Aorta (tissue), 1 donor: ENCODE data around the genes POTEF, TUBA3E, GPR148, MZT2A and CCDC74A.

DNA sequence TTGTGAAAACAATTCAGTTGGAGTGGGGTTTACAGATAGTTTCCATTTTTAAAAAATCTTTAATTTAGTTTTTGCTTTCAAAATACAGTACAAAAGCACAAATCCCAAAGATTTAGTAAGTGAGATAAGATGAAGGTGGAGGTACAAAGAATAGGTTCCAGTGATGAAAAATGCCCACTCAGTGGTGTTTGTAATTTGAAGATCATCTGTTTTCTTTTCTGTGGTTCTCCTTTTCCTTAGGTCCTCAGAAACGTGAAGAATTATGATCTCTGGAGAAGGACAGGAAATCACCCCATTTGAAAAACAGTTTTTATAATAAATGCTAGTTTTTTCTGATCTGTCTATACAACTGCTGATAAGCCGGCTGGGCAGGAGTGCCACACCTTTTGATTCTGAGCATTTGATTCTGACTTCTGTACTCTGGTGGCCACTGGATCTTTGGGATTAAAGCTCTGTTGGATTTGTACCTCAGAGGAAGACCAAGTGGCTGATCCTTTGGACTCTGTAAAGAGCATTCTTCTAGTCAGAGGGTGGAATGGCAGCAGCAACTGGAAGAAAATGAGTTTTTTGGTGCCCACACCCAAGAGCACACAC, 98.6 kb downstream of the UGGT1 start:
- PRO-cap: no peak

DNA sequence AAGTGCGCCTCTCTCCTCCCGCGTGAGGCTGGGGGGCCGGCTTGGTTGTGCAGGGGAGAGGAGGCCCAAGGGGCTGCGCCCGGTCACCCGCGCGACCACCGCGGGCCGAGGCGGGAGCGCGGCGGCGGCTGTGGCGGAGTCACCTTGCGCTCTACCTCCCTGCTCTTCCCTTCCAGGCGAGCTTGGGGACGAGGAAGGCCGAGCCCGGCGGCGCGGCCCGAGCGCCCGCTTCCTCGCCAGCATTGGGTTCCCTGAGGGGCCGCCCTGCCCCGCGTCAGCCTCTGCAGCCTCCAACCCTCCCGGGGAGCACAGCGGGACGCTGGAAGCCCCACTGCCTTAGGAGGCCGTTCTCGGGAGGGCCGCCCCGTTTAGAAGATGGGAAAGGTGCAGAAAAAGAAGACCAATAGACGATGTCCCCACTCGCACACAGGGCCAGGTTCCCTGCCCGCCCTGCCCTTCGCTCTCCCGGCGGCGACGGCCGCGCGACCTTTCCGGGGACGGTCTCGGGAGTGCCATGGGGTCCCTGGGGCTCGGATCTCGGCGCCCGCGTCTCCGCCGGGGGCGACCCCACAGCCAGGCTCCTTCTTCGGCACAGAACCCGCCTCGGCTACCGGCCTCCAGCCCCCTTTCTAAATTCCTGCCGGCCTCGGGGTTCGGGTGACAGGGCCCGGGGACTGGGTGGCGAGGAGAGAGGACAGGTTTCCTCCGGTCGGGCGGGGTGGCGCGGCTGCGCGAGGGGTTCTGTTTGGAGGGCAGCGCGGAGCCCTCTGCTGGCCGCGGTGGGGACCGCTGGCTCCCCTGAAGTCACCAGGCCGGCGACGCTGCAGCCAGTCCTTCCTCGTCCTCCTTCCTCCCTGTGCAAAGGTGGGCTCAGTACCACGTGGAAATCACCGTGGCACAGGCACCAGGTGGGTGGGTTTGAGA, 85.5 kb downstream of the HS6ST1 start:
- PRO-cap: no peak

DNA sequence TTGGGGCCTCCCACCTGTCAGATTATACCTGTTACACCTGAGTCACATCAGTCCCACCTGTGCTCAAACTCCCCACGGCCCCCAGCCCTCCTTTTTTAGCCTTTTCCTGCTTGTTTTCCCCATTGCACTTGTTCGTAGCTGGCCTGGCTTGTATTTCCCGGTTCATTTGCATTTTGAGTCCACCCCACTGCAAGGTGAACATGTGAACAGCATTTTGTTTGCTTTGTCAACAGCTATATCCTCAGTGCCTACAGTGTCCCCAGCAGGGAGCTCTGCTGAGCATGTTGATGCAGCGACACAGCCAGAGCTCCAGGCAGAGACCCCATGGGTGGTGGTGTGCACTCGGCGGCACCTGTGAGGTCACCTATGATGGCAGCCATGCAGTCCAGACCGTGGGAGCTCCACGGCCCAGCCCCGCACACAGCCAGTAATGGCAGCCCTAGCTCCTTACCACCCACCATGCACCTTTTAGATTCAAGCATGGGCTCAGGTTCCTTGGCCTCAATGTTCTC, 276.5 kb upstream of the HS6ST1 start:
- PRO-cap: no peak

GRCh38 chr2:128690317-128690889, 371.7 kb upstream of the HS6ST1 start:
- PRO-cap: no peak

DNA sequence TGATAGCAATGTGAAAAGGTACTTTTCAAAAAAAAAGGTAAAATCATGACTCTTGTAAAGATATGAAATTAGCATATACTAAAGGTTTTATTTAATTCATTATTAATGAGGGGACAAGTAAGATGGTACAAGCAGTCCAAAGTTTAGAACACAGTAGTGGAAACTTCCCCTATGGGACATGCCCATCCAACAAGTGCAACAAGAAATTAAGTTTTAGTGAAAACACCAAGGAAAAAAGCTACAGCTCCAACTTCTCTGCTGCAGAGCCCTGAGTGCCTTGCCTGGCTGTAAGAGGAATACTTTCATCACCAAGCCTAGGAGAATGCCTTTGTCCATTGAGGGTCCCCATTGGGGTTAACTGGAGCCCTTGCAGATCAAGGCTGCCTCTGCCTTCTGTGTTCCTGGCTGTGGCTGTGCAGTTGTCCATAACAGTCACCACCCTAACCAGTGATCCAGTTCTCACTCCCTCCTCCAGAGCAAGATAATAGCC, 44.6 kb upstream of the RAB6C start:
- PRO-cap: no peak

- PRO-cap: no peak
Measured at GRCh38 chr2:130129060-130129522, at the start of gene POTEF. Gene POTEF (minus strand): TSS chr2:130129222.

DNA sequence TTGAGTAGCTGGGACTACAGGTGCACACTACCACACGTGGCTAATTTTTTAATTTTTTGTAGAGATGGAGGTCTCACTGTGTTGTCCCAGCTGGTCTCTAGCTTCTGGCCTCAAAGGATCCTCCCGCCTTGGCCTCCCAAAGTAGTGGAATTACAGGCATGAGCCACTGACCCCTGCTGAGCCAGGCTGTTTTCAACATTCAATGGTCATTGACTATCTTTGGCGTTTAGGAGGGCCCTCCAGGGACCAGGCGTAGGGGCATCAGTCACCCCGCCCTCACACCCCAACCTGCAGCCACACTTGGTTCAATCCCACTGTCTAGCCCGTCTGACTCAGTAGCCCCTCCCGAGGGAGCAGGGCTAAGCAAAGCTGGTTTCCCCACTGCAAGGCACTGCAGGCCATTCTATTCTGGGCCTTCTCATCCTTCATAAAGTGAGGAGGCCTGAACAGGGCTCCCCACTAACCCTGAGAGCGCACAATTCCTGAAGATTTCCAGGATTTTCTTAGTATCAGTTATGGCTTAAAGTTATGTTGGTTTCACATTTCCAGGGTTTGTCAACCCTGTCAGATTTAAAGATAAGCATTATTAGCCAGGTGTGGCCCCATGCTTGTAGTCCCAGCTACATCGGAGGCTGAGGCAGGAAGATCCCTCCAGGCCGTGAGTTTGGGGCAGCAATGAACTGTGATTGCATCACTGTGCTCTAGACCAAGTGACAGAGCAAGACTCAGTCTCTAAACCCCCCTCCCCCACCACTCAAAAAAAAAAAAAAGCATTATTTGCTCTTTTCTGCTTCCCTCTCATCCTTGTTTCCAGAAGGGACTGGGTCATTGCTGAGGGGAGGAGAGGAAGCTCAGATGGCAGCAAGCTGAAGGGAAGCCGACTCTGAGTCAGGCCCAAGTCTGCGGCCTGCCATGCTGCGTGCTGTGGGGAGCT, 5.5 kb downstream of the MZT2B start:
- PRO-cap: no peak

DNA sequence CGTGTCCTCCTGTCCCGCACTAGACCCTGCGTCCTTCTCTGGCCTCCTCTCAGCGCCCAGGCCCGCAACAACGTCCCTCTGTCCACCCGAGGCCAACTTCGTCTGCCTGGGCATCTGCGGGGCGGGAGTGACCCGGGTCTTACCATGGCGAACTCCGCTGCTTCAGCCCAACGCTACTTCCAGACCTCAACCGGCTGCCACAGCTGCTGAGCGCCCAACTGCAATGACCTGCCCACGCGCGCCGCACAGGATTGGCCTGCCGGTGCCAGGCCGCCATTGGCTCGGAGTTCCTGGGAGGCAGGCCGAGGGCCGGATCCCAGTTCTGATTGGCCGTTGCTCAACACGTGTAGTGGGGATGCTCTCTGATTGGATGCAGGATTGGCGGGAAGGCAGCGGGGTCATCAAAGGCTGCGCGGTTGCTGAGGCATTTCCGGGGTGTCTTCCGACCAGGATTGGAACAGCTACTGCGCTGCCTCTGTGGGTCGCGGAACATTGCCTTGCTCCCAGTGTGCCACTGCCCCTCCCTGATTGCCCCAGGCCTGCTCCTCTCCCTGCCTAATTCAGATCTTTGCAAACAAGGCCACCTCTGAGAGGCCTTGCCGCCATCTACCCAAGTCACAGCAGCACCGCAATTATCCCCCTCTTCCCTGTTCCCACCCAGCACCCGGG, at the start of gene TUBA3E:
Gene TUBA3E (minus strand): TSS at position 225 of the 669 bp plus-strand sequence.
- PRO-cap: no peak

DNA sequence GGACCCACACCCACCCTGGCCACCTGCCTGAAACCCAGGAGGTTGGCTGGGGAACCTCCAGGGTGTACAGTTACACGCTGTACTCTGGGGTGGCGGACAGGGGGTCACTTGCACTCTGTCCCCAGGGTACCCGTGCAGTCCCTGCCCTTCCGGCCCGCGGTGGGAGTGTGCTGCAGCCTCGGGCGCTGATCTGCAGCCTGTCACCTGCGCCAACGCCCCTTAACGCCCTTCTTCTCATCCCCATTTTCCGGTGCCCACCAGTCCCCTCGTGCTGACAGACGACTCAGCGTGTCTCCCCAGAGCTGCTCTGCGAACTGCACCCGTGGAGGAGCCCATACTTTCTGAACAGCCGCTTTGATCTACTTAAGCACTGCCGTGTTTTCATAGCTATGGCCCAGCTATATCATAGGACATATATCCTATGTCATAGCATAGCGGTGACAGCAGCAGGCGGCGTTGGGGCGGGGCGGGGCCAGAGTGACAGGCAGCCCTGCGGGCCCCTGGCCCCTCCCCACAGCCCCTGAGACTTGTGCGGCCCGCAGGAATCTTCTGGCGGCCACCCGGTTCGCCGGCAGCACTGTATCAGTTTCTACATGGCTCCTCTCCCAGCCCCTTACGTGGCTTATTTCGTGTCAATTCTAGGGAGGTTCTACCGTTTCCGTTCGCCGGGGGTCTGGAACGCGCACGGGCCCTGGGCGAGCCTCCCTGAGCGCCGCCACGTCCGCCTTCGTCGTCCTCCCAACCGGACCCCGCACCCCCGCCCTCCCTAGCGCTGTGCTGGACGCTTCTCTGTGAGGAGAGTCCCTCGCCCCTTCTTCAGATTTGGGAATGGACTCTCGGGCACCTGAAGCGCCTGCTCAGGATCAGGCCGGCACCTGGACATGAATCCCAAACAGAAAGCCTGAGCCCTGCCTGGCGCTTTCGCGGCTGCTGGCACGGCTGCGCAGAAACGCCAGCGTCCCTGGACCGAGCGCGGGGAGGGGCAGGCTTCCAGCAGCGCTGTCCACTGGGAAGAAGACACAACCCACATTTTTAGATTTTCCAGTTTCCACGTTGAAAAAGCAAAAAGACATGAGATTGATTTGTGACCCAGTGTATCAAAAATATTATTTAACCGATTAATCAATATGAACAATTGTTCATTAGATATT, 35.4 kb downstream of the PTPN18 start:
- PRO-cap: bidirectional peak, plus-strand start at position 996 of the sequence, minus-strand start at position 923 of the sequence

- PRO-cap: no peak
Measured at GRCh38 chr2:130693489-130694030, 35.3 kb upstream of the GPR148 start.

GRCh38 chr2:130727107-130728027, 1.5 kb upstream of the GPR148 start:
- PRO-cap: no peak

- PRO-cap: no peak
Measured at GRCh38 chr2:130728821-130729263, at the start of gene GPR148. Gene GPR148 (plus strand): TSS chr2:130729070.

DNA sequence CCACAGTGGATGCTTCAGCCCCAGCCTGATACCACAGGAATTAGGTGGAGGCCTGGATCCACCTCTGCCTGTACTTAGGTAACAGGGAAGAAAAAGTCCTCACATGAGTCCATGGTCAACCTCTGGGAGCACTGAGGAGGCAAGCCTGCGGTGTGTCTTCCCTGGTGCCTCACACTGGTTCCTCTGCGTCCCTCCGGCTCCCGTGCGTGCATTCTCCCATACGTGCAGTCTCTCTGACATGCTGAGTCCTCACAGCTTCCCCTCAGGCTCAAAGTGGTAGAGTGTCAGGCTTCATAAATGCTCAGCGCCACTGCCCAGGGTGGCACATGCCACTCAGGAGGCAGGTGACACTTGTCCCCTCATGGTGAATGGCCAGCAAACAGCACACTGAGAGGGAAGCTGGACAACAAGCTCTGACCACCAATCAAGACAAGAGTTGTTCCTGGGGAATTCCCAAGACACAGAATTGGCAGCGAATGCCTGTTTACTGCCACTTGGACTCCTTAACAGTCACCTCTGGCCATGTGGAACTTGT, 35.9 kb downstream of the AMER3 start:
- PRO-cap: no peak

DNA sequence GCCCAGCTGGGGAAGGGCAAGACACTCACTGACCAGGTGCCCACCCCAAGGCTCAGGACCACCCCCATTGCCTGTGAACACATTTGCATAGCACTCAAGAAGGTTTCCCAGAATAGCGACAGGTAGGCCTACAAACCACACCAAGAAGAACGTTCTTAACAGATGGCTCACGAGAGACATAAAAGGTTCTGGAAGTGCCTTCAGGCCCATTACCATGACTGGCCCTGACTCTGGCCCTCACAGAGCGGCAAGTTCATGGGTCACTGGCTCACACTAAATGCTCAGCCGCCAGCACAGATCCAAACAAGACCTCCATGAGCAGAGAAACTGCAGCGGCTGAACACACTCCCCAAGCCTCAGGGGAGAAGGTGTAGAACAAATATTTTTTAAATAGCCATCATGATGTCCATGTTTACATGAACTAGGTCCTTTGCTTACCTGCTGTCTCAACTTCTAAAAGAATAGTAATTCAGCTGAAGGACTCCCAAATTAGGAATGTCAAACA, 43.9 kb downstream of the FAM168B start:
- PRO-cap: no peak

GRCh38 chr2:131353177-131353673, 10.7 kb downstream of the RAB6D start:
- PRO-cap: no peak

GRCh38 chr2:131491899-131492650, at the start of gene MZT2A:
Gene MZT2A (minus strand): TSS chr2:131492397.
- PRO-cap: no peak

GRCh38 chr2:131527490-131528298, at the start of gene CCDC74A:
Gene CCDC74A (plus strand): TSS chr2:131527888.
- PRO-cap: no peak

- PRO-cap: no peak
Measured at GRCh38 chr2:131801510-131802090, 273.9 kb downstream of the CCDC74A start.

DNA sequence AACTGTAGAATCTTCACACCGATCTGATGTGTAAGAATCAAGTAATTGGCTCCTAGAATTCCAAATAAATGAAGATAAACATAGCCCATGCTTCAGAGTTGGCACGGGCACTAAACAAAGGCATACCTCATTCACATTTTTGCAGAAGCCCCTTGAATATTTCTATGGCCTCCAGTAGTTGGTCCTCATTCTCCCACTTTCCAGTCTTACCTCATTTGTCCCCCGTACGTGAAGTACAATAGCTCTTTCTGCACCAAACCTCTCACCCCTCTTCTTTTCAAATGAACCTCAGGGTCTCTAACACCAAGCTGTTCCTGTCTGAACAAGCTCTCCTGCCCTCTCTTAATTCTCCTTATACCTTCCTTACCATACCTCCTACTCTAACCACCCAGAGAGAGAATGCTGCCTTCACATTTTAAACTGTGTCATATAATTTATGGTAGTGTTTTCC, 418.2 kb upstream of the LYPD1 start:
- PRO-cap: no peak

GRCh38 chr2:133361707-133362327, 206.4 kb downstream of the NCKAP5 start:
- PRO-cap: no peak